ENCODE measurements around a stretch of chr18.

DNA sequence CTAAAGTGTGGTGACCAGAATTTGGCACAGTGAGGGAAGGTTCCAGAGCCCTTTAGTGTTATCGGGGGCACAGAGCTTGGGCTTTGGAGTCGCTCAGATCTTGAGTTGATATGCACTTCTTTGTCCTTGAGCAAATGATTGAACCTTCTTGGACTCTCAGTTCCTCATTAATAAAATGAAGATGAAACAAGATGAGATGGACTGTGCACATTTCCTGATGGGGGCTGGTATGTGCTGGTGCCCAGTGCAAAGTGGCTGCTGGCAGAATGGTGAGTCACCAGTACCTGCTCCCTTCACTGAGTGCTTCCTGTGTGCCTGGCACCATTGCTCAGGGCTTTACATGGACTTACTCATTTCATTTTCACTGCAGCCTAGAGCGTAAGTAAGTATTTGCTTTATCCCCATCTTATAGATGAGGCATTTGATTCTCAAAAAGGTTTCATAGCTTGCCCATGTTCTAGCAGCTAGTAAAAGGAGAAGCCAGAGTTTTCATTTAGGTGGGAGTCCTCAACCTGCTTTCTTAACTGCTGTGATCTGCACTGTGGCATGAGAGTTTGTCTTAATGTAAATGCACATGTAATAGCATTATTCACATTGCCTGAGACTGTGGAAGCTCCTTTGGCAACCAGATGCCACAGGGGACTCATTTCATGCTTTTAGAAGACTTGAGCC, 47.4 kb downstream of the NEDD4L start:
- PRO-cap, result no peak
- RAMPAGE, long total RNA, result no peak
- RRBS, result no CpG with 5 or more reads among the region's 3 CpGs

DNA sequence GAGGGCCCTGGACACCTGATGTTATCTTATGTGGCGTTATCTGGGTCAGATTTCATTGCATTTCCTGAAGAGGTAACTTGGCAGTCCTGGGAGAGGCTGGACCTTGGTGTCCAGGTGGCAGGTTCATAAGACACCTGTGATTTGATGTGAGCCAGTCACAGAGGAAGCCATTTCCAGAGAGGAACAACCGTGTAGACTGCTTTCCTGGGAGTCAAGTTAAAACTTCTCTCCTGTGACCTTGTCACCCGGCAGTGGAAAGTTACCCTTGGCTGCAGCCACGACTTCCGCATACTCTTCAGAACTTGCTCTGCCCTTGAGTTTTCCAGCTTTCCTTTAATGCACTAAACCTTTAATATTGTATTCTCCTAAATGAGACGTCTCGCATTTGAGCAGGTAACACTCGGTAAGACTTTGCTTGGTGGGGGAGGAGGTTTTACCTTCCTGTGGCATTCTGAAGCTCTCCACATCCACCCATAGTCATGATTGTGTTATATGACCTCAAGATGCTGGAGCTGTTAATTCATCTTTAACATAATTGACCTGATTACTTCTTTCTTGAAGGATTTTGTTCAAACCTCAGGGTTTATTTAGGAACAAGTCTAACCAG, 105.2 kb downstream of the NEDD4L start:
- PRO-cap, result no peak
- RAMPAGE, long total RNA, result no peak
- RRBS, result no CpG with 5 or more reads among the region's 8 CpGs

DNA sequence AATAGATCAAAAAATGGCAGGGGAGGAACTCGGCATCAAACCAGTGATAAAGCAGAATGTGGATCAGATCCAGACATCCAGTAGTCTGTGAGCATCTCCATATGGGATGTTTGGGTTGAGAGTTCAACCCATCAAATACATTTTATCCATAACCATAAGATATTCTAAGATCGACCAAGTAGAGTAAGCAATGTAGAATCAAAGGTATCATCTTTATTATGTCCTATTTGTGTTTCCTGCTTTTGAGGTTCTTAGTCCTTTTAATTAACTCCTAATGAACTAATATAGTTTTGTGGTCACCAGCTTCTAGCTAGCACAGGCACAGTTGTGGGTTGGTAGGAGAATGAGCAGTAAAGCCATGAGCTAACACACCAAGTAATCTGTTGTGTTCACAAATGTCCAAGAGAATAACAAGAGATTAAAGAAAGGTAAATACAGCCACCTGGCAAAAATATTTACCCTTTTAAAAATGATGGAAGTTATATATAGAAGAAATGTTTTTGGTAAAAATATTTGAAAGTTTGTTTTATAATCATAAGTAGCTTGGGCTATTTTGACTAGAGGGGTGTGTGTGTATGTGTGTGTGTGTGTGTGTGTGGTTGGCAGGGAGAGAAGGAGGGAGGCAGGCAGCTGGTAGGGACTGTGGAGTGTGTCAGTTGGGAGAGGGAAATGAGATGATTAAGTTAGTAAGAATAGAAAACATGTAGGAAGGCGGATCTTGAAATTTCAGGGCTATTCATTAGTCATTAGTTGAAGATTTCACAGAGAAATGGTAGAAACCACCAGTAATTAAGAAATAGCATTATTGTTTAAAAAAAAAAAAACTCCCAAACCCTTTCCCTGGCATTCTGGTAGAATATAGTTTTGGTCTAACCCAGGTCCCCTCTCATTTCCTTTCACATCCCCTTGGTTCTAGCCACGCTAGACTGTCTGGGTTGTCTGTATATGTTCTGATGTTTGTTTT, 161.2 kb downstream of the NEDD4L start:
- PRO-cap, result no peak
- RAMPAGE, long total RNA, result no peak
- RRBS, result no CpG with 5 or more reads among the region's 4 CpGs

DNA sequence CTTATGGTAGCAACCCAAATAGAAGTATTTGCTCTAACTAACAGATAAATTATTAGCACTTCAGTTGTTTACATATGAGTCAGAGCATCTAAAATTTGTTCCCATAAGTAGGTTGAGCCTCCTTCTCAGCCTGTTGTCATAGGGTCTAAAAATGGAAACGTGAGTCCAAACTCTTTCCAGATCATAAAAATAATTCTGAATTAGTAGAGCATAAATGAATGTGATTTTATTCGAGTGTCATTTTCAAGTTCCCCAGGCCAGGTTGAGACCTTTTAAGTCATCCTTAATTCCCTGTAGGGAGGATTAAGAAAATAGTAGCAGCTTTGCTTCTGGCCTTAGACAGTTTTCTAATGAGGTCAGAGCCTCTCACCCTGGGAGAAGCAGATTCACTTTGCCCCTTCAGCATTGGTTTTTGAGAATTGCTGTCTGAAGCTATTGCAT, 164.3 kb downstream of the NEDD4L start:
- PRO-cap, result no peak
- RAMPAGE, long total RNA, result no peak
- RRBS, result no CpG with 5 or more reads among the region's 2 CpGs

DNA sequence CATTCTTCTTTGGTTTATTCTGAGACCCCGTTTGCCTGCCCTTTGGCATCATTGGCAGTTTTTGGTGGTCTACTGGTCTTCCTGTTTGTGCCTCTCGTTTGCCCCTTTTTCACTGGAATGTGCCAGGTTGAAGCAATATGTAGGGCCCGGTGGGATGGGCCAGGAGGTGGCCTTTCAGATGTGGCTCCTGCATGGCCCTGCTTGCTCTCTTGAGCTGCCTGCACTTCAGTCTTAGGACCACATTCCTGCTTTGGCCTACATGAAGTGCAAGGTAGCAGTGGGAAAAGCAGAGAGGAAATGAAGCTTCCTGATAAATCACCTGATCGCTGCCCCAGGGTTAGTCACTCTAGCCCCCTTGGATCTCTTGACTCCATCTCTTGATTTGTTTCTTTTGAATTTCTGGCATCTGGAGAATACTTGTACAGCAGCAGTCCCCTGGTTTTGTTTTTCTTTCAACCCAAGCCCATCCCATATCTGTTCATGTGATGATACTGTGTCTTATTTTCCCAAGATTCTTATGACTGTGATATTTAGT, 169.9 kb downstream of the NEDD4L start:
- PRO-cap, result no peak
- RAMPAGE, long total RNA, result no peak
- RRBS, result no CpG with 5 or more reads among the region's 4 CpGs

- PRO-cap, result no peak
- RAMPAGE, long total RNA, result no peak
- RRBS, result no CpG with 5 or more reads among the region's 2 CpGs
Measured at GRCh38 chr18:58225069-58225391, 181.0 kb downstream of the NEDD4L start.

DNA sequence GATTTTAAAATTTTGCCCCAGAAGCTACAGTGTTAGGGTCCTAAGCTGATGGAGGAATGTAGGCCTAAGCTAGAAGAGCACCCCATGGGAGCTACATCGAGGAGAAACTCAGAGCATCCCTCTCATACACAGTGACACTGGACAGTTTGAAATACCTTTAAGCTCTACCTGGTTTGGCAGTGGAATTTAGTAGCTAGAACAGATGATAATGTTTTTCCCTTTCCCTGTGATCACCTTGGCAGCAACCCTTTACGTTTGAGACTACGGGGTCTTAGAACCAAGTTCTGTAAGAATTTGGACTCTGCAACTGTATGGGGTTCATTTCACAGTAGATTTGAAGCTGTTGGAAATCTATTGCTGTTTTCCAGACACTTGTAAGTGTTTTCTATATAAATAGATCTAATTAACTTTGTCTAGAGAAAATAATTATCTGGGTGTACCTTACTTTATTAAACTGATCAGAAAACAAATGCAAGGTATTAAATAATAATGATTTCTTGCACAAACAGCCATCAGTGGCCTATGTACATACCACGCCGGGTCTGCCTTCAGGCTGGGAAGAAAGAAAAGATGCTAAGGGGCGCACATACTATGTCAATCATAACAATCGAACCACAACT, 288.3 kb downstream of the ALPK2 start:
- PRO-cap, result no peak
- RAMPAGE, long total RNA, result no peak
- RRBS, result no CpG with 5 or more reads among the region's 7 CpGs

DNA sequence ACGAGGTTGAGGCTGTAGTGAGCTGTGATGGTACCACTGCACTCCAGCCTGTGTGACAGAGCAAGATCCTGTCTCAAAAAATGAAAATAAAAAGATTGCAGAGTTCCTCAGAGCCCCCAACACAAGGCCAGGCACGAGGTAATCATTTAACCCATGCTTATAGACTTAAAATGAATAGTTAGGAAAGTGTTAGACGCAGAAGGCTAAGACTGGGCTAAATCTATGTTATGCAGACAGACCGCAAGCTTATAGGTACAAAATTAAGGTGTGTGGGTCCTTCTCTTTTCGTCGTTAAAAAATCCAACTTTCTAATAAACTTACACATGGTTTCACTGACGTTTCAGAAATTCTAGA, 177.3 kb downstream of the ALPK2 start:
- PRO-cap, result no peak
- RAMPAGE, long total RNA, result no peak
- RRBS, result no CpG with 5 or more reads among the region's 7 CpGs

DNA sequence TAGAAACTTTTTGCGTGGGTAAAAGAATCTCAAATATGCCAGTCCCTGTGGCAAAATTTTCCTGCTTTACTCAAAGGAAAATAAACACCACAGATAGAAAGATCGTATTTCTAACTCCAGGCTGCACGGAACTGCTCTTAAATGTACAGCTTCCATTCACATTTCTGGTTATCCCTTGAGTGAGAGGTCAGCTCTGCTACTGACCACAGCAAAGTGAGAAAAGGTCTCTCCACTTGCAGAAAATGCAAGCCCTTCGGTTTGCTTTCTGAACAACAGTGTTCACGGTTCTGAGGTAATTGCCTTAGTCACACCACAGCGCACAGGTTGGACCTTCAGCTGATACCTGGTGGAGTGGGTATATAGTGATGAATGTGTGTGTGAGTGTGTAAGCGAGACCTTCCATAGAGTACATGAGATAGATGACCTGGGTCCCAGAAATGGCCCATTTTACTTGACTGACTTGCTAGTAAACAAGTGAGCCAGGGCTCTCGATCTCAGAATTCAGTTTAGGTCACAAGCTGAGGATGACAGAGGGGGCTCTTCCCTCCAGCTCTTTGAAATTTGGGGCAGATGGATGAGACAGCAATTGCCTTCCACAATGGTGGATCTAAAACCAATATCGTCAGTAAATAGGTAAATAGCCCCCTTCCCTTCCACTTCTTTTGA, 52.1 kb downstream of the ALPK2 start:
- PRO-cap, result no peak
- RAMPAGE, long total RNA, result no peak
- RRBS, result no CpG with 5 or more reads among the region's 9 CpGs

DNA sequence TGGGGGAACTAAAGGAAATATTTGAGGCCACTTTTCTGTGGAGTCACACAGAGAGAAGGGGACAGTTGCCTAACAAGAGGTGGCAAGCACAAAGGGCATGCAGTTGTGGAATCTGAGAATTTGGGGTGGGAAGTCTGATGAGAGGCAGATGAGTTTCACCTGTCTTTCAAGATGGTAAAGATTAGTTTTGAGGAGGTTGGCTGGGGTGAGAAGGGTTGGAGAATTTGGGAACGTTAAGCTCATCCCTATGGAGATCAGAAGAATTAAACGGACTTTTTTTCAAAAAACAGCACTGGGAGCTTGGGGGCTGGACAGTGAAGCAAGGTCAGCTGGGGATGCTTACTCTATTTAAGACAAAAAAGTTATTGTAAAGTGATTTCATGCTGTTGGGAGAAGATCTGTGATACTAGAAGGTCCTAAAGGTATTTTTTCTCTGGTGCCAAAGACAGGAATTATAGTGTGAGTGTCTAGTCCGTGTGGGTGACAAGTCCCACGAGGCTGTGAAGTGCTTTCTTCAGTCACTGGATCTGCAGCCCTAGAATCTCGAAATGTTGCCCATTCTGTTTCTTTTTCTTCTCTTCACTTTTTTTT, 3.1 kb downstream of the MALT1 start:
- PRO-cap, result no peak
- RAMPAGE, long total RNA, result no peak
- RRBS, result no CpG with 5 or more reads among the region's 5 CpGs

DNA sequence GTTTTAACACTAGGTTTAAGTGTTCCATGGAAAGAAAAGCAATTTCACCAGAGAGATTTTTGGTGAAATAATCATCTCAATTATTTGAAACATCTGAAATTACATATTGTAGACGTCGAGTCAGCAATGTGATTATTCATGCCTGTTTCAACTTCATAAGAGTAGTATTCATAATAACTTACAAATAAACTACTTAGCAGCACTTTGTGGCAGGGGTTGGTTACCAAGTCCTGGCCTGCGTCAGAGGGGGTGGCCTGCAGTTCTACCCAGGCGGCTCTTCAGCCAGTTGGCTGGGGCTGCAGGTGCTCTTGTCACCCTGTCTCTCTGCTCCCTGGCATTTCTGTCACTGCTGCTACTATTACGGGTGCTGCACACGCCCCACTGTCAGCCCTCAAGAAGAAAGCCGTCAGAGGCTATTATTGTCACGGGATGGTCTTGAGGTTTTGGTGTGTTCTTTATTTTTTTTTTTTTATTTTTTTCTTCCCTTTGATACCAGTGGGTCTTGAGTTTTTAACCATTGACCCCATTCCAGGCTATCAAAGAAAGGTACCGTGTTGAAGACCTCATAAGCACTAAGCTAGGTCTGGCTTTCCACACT, 50.5 kb downstream of the MALT1 start:
- PRO-cap, result no peak
- RAMPAGE, long total RNA, result no peak
- RRBS, result no CpG with 5 or more reads among the region's 9 CpGs

- PRO-cap, result no peak
- RAMPAGE, long total RNA, result no peak
- RRBS, result 35% methylated on average over 1 of the region's 5 CpGs
Measured at GRCh38 chr18:58867182-58867613, 2.5 kb downstream of the ZNF532 start.

GRCh38 chr18:59029966-59030603, 109.6 kb upstream of the SEC11C start:
- PRO-cap, result no peak
- RAMPAGE, long total RNA, result no peak
- RRBS, result no CpG with 5 or more reads among the region's 9 CpGs

- PRO-cap, result no peak
- RAMPAGE, long total RNA, result no peak
- RRBS, result no CpG with 5 or more reads among the region's 8 CpGs
Measured at GRCh38 chr18:59063195-59063859, 76.4 kb upstream of the SEC11C start.

DNA sequence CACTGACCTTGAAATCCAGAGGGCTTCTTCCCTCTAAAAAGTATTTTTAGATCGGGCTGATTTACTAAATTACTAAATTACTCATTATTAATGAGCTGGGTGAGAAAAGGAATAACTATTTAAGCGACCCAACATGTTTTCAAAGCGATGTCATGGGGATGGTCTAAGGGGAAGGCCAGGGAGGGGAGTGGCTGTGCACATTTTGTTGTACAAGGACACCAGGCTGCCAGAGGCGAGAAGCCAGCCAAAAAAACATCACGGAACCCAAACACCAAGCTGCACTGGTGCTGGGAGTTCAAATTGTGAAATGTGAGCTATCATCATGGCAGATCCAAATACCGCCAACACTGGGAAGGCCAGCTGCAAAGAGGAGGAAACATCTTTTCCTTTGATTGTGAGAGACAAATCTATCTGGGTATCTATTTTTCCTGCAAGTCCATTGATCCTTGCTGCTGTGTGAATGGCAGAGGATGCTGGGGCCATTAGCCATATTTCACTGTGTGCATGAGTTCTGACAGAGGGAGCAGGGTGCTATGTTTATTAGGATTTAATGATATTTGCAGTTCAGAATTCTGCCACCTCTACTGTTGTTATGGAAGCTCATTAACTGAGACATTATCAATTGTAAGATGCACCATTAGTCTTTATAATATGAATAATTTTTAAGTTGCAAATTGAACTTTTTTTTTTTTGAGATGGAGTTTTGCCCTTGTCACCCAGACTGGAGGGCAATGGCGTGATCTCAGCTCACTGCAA, 150.9 kb upstream of the LMAN1 start:
- PRO-cap, result no peak
- RAMPAGE, long total RNA, result no peak
- RRBS, result no CpG with 5 or more reads among the region's 7 CpGs

DNA sequence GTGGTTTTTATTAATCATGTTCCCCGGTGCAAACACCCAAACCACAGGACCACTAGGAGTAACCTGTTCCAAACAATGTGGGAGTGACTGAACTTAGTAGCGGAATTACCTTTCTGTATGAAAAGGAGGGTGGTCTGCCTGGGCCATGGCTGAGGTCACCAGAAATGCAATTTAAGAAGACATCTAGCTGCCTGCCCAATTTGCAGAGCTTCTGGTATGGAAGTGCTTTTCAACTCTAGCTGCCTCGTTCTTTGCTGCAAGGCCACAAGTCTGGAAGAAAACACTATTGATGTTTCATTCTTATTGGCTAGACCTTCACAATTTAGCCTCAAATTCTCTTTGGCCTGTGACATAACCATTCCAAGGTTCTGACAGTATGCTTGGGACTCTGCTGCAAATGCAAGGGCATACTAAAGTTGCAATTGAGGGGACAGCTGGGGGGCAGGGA, 73.3 kb downstream of the CCBE1 start:
- PRO-cap, result no peak
- RAMPAGE, long total RNA, result no peak
- RRBS, result no CpG with 5 or more reads among the region's 3 CpGs

GRCh38 chr18:59697571-59698481, 603 bp upstream of the CCBE1 start:
- PRO-cap, result no peak
- RAMPAGE, long total RNA, result no peak
- RRBS, result 7% methylated on average over 2 of the region's 41 CpGs

GRCh38 chr18:59881652-59882846, 17.7 kb upstream of the PMAIP1 start:
- PRO-cap, result no peak
- RAMPAGE, long total RNA, result no peak
- RRBS, result no CpG with 5 or more reads among the region's 11 CpGs

- PRO-cap, result no peak
- RAMPAGE, long total RNA, result no peak
- RRBS, result no CpG with 5 or more reads among the region's 3 CpGs
Measured at GRCh38 chr18:61543425-61543871, 210.2 kb downstream of the CDH20 start.

DNA sequence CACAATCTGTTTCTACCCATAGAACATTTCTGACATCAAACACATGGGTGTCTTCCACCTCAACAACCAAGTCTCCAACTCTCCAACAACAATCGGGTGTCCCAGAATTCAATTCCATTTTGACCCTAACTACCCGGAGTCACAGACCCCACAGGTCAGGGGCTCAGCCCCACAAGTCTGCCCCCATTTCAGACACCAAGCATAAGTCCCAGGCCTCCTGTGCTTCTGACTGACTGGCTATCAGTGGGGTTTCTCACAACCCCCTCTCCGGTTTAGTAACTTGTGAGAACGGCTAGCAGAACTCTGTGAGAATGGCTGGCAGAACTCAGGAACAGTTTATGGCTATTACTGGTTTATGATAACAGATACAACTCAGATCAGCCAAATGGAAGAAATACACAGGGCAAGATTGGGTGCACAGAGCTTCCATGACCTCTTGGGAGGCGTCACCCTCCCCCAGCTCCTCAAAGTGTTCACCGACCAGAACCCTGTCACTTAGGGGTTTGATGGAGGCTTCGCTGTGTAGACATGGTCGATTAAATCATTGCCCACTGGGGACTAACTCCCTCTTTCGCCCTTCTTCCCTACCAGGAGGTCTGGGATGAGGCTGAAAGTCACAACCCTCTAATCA, 28.7 kb downstream of the RNF152 start:
- PRO-cap, result no peak
- RAMPAGE, long total RNA, result no peak
- RRBS, result 100% methylated on average over 1 of the region's 9 CpGs

Measured in lung (tissue), 4 donors.